Vein endothelial cell (primary cell): ENCODE results near the genes CRACDL and MRPL30.

GRCh38 chr2:97886202-97887093 lies 109.3 kb downstream of the TMEM131 start:
- CAGE, long polyA plus RNA: no peak

DNA sequence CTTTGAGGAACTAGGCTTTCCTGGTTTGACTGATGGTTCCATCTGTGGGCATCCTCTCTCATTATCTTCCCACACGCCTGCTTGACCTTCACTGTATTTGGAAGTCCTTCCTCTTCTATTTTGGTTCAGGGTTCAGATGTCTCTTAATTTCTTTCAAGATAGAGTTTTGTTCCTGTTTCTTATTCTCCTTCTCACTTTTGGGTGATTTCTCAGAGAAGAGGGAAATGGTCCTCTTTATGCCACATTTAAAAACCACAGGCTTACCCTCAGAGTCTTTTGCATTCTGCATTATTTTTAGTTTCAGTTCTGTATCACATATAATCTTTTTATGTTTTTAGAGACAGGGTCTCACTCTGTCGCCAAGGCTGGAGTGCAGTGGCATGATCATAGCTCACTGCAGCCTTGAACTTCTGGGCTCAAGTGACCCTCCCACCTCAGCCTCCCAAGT lies 31.4 kb upstream of the TMEM131 start:
- CAGE, long polyA plus RNA: no peak

- CAGE, long polyA plus RNA: no peak
Observed at GRCh38 chr2:98465527-98466325, 21.1 kb downstream of the INPP4A start.

GRCh38 chr2:98479964-98480755 lies 35.5 kb downstream of the INPP4A start:
- CAGE, long polyA plus RNA: no peak

- CAGE, long polyA plus RNA: no peak
Observed at GRCh38 chr2:98569294-98569945, 38.9 kb downstream of the COA5 start.

DNA sequence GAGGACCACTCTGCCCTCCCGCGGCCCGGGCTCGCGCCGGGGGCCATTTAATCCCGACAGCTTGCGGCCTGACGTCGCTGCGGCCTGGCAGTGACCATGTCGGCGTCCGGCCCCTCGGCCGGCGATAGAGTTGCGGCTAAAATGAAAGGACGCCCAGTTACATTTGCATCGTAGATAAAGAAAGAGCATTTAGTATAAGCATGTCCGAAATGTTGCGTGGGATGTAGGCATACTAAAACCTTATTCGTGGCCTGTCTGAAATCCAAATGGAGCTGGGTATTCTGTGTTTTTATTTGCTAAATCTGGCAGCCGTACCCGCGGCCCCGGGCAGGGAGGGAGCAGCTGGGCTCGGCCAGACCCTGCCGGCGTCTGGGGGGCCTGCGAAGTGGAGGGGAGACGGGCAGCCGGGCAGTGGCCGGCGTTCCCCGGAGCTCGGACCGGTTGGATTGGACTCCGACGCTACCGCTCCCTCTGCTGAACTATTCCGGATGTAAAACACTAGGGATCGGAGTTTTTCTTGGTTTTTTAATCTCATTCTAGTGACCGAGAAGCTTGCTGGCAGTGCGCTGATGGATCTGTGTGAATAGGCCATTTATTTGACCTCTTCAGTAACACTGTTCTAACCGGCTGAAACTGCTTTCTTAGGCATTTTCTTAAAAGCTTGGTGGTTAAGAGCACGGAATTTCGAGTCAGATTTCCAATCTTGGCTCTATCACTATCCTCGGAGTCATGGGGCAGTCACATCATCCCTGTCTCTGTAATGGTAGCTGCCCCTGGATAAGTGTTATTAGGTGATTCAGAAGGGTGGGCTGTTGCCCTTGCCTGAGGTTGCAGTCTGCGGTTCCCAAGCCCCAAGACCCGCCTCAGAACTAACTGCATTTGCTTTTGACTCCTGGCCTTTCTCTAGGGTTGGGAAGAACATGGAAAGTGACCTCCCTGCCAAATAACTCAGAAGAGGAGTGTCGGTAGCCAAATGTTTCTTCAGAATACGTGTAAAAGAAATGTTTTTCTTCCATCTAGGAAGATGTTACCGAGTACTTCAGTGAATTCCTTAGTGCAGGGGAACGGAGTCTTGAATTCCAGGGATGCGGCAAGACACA lies 697 bp downstream of the UNC50 start:
- CAGE, long polyA plus RNA: no peak

GRCh38 chr2:98731234-98732387 lies 679 bp upstream of the MGAT4A start:
- CAGE, long polyA plus RNA: no peak

DNA sequence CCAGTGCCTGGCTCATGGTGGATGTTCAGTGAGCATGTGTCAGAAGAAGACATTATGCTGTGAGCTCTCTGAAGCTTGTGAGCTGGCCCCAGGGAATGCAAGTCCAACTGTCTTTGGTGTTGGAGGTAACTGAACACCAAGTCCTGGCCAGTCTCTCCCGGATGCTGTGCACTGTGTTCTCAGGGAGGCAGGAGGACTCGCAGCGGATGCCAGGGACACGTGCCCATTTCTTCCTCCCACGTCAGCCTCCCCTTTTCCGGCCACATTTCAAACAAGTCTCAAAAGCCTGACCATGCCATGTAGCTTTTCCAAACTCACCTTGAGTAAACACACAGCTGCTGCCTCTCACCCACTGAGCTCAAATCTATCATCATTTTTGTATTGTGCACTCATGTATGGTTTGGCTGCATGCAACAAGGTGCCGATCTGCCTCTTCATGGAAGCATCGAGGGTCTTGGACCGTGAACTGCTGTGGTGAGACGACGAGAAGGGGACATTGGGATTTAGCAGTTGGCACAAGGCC lies 44.3 kb upstream of the MGAT4A start:
- CAGE, long polyA plus RNA: no peak

- CAGE, long polyA plus RNA: no peak
Observed at GRCh38 chr2:98868450-98868826, 67.6 kb downstream of the CRACDL start.

DNA sequence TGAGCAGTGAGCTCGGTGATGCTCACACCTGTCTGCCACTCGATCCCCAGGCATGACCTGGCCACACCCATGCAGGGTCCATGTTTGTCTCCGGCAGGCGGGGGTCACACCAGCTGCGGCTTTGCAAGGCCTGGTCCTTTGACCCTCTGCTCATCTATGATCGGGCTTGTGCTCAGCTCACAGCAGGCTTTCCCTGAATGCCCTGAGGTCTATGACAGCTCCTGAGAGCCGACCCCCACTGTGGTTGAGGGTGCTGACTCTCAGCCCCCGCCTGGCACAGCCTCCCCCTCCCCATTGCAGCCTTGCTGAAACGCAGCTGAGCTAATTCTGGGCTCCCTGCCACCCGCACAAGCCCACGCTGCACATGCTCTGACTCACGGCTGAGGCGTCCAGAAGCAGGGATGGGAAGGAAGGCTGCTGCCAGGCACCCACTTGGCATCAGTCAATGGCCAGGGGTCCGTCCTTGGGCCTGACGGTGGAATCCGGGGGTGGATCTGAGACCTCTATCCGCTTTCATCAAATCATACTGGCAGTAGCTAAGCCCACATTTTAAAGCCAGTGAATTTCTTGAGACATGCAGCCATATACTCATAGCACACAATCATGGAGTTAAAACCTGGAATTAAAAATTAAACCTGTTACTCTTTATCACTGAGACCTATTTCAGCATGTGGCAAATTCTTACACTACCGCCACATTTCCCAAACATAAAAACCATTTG lies 23.5 kb downstream of the CRACDL start:
- CAGE, long polyA plus RNA: no peak

DNA sequence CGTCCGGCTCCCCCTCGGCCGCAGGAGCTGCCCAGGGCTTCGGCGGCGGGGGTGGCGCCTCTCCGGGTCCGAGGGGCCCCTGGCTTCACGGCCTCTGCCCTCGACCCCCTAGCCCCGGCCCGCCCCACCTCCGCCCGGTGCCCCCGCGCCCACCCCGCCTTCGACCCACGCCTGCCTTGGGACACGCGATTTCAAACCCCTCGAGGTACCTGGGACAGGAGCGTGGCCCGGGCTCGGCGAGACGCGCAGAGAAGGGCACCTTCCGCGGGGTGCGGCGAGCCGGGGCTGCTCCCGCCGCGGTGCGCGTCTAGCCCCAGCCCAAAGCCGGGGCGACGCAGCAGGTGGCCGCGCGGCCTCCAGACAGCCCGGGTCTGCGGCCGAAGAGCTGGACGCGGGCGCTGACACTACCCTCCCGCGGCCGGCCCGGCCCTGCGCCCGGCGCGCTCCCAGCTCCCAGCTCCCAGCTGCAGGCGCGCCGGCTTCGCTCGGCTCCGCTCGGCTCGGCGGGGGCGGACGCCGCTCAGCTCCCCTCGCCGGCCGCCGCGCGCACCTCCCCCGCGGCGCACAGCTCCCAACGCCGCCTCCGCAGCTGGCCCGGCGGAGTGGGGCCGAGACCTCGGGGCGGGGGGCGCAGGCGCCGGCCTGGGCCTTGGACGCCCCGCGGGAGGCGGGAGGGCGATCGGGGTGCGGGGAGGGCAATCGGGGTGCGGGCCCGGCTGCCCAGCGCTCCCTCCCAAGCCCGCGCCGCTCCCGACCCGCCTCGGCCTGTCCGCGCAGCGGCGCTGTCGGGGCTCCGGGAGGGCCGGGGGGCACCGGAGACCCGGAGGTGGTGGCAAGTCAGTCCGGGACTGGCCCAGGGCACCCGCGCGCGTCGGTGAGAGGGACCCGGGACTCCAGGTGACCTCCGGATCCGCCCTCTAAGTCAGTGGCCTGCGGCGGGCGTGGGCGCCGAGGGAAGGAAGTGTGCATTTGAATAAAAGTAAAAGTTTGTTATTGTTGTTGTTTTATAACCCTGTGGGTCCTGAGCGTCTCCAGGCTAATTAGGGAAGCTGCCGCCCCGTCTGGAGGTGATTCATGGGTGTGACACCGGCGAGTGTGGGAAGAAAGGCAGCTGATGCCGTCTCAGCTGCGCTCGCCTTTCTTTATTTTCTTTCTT lies at the start of gene CRACDL:
CRACDL (minus strand) TSS at position 497 of the 1,156 bp plus-strand sequence.
- CAGE, long polyA plus RNA: no peak

DNA sequence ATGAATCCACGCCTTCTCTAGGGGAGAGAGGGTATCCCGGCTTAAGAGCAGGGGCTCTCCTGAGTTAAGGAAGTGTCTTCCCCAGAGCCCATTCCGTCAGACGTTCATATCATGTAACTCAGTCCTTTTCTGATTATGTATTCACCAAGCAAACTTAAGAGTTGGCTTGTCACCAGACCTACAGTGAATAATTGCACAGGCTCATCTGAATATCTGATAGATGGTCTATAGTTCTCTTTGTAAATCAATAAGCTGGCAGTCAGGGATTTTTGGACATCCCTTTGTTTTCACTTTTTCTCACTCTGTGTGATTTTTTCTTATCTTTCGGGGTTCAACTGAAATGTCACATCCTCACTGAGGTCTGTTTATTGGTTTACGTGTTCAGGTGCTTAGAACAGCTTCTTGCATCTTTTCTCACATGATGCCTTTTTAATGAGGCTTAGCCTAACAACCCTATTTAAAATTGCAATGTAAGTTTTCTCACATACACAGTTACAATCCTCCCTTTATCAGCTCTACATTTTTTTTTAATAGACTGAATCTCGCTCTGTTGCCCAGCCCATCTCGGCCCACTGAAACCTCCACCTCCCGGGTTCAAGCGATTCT lies 1.1 kb downstream of the LIPT1 start:
- CAGE, long polyA plus RNA: no peak

DNA sequence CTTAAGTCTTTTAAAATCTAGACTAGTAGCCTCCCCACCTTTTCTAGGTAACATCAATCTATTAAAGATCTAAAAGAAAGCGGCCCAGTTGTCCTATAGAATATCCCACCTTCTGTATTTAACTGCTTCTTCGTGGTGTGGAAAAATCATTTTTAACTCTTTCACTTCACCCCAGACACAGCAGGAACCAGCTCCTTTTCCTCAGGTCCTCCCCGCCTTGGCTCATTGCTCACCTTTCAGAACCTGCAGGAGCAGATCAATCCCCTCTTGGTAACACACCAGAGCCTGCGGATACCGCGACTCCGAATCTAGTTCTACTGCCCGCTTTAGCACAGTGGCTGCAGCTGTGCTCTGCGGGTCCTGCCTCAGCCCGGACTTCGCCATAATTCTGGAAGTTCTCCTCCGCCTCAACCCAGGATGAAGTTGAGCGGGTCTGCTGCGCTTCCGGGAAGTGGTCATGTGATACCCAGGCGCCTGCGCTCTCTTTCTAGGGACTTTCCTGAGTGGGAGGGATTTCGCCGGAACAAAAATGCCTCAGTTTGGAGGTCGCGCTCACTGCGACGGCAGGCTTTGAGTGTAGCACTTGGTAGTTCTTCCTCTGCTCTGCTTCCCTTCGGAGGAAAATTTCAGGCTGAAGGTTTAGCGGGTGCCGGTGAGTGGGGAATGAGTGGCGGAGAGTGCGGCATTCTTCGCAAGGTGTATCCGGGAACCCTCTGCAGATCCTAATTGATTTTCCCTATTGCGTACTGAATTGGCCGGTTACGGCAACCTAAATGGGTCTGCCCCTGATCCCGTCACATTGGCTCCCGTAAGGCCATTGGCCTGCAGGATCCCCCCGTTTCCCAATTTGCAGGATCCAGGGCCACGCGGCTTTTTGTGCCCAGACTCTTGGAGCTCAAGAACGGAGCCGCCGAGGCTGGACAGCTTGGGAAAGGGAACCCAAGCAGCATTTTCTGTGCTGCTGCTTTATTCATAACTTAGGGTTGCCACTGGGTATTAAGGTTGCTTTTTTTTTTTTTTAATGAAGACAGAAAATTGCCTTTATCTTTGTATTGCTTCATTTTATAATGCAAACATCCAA lies at the start of gene MRPL30:
MRPL30 (plus strand) TSS at position 587 of the 1,081 bp plus-strand sequence.
- CAGE, long polyA plus RNA: no peak

DNA sequence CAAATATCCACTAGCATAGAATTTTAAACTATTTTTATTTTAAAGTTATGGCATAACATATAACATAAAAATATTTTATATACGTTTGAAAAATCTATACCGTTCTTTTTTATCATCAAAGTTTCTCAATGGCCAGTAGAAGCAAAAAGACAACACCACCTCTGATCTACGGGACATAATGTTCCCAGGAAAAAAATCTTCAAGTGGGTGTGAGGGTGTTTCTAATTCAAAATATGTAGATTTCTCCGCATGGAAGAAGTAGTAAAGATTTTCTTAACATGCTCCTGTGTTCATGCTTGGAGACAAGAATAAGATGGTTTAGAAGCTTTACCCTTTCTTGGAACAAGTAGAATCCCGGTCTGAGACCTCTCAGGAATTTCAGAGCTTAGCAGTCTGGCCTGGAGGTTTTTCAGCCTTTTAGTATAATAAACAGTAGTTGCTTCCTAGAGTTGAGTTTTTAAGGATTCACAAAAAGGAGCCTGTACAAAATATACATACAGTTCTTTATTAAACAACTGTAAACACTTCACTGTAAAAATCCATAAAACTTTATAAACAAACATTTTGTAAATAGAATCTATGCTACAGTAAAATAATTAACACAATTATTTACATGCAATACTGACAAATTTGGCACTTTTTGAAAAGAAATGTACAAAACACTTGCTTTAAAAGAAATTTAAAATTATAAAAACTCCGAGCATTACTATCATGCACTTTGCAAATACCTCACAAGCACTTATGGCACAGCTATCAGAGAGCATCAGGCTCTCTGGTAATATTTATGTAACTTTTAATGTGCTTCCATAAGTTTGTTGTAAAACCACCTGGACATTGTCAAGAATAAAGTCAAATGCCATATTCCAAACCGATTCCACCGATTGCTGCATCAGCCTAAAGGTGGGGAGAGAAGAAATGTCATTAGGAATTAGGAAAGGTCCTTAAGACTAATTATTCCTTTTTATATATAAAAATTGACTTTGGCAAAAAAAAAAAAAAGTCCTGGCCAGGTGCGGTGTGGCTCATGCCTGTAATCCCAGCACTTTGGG lies 63.6 kb downstream of the EIF5B start:
- CAGE, long polyA plus RNA: no peak

GRCh38 chr2:99405802-99406571 lies 68.8 kb downstream of the EIF5B start:
- CAGE, long polyA plus RNA: no peak

DNA sequence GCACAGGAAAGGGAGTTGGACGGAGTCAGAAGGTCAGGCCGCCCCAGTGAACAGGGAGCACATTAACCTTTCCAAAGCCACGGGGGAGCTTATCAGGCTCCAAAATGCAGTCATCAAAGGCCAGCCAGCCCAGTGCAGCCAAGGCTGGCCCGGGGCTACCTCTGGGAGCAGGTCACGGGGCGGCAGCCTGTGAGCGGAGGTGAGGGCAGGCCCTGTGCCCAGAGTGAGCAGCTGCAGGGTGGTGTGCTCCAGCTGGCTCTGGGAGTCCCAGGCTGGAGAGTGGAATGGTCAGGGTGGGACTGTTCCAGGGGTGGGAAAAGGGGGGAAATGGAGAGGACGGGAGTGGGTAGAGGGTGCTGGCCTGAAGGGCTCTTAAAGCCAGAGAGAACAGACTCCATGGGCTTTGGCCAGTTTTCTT lies 146.9 kb upstream of the REV1 start:
- CAGE, long polyA plus RNA: no peak

GRCh38 chr2:99710626-99711551 lies 221.1 kb upstream of the REV1 start:
- CAGE, long polyA plus RNA: no peak

GRCh38 chr2:99890344-99890797 lies 252.0 kb downstream of the AFF3 start:
- CAGE, long polyA plus RNA: no peak

GRCh38 chr2:99996880-99997295 lies 145.5 kb downstream of the AFF3 start:
- CAGE, long polyA plus RNA: no peak

DNA sequence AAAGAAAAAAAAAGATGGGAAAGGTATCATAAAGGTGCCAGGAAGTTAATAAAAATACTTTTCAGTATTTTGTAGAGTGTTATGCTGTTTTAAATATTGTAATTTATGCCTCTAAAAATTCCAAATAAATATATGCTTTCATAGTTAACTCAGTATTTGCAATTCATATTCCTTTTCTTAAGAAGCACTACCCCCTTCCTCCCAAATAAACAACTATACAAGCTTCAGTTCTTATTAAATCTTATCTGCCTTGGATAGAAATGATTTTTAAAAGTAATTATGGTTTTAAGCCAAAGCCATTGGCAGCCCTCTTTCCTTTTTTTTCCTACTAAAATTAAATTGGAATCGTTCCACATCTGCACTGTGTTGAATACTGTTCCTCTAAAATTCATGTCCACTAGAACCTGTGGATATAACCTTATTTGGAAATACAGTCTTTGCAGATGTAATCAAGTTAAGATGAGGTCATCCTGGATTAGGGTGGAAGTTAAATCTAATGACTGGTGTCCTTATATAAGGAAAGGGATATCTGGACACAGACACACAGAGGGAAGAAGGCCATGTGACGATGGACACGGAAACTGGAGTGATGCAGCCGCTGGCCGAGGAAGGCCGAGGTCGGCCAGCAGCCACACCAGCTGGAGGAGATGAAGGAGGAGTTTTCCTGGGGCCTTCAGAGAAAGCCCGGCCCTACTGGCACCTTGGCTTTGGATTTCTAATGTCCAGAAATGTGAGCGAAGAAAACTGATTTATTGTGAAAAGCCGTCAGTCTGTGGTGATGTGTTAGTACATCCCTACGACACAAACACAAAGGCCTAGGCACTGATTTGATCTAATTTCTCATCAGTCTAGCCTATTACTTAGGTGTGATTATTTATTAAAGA lies 49.5 kb downstream of the LONRF2 start:
- CAGE, long polyA plus RNA: no peak